Temporal lobe (tissue), 2 donors: ENCODE measurements around the genes SRRM2 and BICDL2.

DNA sequence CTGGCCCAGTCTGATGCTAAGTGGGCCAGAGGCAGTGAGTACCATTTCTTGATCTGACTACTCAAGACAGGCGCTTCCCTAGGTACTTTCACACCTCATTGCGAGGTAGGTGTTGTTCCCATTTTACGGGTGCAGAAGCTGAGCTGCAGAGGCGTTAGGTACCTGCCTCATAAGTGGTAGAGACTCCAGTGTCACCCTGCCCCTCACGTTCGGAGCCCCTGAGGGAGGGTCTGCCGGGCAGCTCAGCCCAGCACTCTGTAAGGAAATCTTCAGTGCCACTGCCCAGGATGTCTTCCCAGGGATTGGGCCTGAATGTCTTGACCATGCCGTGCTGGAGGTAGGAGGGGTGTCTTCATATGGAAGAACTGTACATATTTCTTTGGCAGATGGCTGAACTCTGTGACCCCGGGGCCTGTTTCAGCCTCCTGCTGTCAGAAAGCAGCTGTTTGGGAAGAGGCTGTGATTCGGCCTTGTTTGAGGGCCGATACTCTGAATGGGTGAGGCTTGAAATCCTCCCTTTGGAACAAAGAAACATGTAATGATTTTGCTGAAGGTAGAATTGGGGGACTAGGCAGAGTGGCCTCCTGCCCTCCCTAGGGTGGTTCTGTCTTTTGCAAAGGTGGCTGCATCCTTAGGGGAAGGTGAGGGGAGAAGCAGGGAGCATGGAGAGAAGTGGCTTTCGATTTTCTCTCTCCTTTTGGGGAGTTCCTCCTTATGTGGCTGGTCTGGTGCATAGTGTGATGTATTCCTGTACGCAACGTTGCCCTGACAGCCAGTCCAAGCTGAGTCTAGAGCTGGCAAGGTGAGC, 2.7 kb downstream of the PDPK1 start:
- RAMPAGE, long total RNA, result no peak

GRCh38 chr16:2593075-2594189, 55.6 kb downstream of the PDPK1 start:
- RAMPAGE, long total RNA, result no peak

DNA sequence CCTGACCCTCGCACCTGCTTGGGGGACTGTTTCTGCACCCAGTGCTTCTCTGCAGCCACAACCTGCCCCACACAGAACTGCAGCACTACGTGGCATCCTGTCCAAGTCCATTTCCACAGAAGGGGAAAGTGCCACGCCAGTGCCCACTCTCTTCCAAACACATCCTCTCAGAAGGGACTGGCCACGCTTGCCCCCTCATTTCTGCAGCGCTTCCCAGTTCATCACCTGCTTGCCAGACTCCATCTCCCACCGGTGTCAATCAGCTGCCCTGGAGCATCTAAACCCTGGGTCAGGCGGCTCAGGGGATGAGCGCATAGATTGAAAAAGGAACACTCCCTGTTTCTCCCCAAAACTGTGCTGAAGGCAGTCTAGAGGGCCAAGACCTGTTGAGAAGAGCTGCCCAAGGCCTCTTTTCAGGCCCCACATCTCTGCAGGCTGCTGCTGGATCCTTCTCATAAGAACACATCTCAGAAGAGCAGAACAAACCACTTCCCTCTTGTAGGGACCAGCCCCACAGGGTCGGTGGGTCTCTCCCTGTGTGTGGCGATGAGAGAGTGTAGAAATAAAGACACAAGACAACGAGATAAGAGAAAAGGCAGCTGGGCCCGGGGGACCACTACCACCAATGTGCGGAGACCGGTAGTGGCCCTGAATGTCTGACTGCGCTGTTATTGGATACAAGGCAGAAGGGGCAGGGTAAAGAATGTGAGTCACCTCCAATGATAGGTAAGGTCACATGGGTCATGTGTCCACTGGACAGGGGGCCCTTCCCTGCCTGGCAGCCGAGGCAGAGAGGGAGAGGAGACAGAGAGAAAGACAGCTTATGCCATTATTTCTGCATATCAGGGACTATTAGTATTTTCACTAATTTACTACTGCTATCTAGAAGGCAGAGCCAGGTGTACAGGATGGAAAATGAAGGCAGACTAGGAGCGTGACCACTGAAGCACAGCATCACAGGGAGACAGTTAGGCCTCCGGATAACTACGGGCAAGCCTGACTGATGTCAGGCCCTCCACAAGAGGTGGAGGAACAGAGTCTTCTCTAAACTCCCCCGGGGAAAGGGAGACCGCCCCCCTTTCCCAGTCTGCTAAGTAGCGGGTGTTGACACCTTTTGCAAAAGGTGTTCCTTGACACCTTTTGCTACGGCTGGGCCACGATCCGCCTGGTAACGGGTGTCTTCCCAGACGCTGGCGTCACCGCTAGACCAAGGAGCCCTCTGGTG, 22.1 kb upstream of the KCTD5 start:
- RAMPAGE, long total RNA, result no peak

DNA sequence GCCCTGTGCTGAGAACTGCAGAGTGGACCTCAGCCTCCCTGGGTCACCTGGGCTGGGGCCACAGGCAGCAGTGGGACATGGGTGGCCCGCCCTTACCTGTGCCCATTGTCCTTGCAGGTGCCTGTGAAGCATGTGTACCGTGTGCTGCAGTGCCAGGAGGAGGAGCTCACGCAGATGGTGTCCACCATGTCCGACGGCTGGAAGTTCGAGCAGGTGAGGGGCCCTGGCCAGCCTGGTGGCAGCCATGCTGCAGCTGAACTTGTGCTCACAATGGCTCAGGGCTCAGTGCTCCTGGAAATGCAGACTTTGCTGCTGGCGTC, 17.3 kb downstream of the KCTD5 start:
- RAMPAGE, long total RNA, result no peak

- RAMPAGE, long total RNA, result no peak
These were observed at the start of gene SRRM2 for GRCh38 chr16:2752137-2753239. Gene SRRM2, plus strand, starts transcription at chr16:2752638.

- RAMPAGE, long total RNA, result no peak
These were observed 5.8 kb upstream of the FLYWCH1 start for GRCh38 chr16:2905849-2906428.

DNA sequence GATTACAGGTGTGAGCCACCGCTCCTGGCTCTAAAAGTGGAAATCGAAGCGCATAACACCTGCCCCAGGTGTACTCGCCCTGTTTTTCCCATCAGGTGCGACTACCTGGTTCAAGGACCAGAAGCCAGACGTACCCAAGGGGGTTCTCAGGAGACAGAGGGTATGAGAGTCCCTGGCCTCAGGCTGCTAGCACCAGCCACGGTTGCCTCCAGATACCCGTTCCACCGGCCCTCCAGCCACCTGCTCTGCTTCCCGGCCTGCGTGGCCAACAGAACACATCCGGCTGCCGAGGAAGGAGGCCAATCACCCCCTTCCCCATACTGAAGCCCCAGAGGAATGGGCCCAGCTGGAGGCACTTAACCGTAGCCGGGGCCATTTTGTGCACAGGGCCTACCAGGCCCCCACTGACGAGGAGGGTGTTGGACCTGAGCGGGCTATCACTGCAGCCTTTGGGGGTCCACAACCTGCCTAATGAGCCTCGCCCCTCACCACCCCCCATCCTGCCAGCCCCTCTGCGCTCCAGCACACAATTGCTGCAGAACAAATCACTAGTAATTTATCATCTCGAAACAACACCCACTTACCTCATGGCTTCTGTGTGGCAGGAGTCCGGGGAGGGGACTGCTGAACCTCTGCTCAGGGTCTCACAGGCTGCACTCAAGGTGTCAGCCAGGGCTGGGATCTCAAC, 10.3 kb upstream of the KREMEN2 start:
- RAMPAGE, long total RNA, result no peak

GRCh38 chr16:2967345-2967818, 1.8 kb upstream of the PAQR4 start:
- RAMPAGE, long total RNA, result no peak

DNA sequence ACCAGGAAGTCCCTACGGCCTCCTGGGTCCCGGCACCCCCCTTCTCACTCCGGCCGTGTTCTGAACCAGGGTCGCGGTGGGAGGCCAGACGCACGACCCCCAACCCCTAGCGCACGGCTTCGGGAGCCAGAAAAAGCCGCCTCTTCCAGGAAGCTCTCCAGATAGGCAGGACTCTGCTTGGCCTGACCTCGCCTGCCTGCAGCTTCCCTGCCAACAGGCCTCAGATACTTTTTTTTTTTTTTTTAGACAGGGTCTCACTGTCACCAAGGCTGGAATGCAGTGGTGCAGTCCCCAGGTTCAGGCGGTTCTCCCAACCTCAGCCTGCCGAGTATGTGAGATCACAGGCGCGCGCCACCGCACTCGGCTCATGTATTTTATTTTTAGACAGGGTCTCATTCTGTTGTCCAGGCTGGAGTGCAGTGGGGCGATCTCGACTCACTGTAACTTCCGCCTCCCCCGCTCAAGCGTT, 603 bp upstream of the PKMYT1 start:
- RAMPAGE, long total RNA, result no peak

GRCh38 chr16:3036390-3037360, at the start of gene BICDL2:
Gene BICDL2, minus strand, starts transcription at chr16:3036944.
- RAMPAGE, long total RNA, result no peak

GRCh38 chr16:3157065-3158095, 22.6 kb downstream of the ZNF213 start:
- RAMPAGE, long total RNA, result no peak

GRCh38 chr16:3180518-3180836, 45.6 kb downstream of the ZNF213 start:
- RAMPAGE, long total RNA, result no peak

- RAMPAGE, long total RNA, result no peak
These were observed 47.8 kb downstream of the ZNF213 start for GRCh38 chr16:3182523-3183202.

DNA sequence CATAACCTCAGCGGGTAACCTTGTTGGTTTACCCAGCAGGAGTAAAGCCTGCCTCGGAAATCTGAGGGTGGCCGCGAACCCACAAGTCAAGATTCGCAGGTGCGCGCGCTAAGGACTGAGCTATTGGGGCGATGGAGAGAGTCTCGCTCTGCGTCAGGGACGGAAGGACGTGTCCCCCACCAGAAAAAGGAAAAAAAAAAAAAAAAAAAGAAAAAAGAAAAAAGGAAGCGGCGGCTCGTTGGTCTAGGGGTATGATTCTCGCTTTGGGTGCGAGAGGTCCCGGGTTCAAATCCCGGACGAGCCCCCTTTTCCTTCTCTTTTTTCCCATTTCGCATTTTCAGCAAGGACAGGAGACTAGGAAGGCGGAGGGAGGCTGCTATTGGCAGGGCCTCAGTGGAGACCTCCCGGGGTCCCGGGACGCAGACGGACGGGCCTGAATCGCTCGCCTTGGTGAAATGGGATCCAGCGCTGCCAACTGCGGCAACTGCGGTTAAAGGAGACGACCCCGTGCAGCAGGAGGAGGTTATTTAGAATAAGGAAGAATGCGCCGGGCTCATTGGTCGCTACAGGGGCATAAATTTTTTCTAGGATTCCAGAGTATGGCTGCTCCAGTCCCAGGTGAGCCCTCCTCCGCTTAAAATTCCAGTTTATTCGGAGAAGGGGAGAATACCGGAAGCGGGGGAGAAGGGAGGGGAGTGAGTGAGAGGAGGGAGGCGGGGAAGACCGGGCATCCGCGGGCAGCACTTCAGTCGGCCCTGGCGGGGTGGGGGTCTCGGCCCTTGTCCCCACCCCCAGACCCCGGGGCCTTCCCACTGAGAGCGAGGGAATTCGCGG, 46.9 kb downstream of the ZNF200 start:
- RAMPAGE, long total RNA, result no peak

- RAMPAGE, long total RNA, result no peak
These were observed 13.7 kb upstream of the DNASE1 start for GRCh38 chr16:3640719-3641348.

- RAMPAGE, long total RNA, result no peak
These were observed 11.9 kb upstream of the DNASE1 start for GRCh38 chr16:3642352-3643172.

DNA sequence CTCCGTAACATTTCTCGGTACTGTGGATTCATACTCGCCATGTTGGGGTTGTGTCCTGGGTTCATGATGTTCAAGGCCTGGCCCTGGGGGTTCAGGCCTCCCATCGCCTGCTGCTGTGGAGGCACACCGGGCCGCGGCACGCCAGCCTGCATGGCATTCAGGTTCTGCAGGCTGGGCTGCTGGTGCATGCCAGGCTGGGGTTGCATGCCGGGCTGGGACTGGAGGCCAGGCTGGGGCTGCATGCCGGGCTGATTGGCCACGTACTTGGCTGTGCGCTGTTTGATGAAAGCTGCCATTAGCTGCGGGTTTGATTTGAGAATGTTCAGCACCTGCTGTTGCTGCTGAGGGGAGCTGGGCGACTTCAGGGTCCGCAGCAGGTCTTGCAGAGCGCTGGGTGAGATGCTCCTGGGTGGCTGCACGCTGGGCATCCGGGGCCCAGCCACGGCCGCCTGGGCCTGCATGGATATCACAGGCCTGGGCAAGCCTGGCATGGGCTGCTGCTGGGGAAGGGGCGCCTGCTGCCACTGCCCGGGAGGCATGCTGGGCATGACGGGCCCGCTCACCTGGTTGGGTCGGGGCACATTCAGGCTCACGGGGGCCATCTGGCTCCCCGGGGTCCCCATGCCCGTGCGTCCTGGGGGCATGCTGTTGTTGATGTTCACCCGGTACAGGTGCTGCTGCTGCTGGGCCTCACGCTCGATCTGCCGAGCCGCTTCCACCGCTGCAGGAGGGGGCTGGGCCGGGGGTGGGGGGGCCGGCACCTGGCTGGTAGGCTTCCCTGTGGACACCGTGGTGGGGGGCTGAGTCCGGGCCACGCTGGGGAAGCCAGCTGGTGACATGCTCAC, 11.4 kb upstream of the TRAP1 start:
- RAMPAGE, long total RNA, result no peak

DNA sequence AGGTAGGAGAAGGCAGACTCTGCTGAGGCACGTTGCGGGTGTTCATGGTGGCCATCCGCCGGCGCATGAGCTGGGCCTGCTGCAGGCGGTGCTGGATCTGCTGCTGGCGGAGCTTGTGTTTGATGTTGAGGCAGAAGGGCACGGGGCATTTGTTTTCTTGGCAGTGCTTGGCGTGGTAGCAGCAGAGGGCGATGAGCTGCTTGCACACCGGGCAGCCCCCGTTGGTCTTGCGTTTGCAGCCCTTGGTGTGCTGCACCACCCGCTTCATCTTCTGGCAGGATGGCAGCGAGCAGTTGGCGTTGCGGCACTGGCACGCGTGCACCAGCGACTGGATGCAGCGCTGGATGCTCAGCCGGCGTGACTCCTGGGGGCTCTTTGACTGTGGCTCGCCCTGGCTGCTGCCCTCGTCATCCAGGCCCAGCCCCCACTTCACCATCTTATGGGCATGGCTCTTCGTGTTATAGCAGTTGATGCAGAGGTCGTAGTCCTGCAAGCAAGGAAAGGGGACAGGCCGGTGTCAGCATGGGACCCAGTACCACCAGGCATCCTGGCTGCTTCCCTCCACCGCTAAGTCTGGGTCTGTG, 12.2 kb upstream of the TRAP1 start:
- RAMPAGE, long total RNA, result no peak

GRCh38 chr16:3857315-3857893, 23.1 kb downstream of the CREBBP start:
- RAMPAGE, long total RNA, result no peak

GRCh38 chr16:3939051-3939436, 58.5 kb upstream of the CREBBP start:
- RAMPAGE, long total RNA, result no peak